Skeletal muscle satellite cell (primary cell): ENCODE measurements around the gene UBR7.

GRCh38 chr14:92549267-92549838 lies 35.8 kb downstream of the RIN3 start:
- CAGE, long polyA plus RNA, result no peak

GRCh38 chr14:92652898-92653041 lies 95.7 kb downstream of the LGMN start:
- CAGE, long polyA plus RNA, result no peak

DNA sequence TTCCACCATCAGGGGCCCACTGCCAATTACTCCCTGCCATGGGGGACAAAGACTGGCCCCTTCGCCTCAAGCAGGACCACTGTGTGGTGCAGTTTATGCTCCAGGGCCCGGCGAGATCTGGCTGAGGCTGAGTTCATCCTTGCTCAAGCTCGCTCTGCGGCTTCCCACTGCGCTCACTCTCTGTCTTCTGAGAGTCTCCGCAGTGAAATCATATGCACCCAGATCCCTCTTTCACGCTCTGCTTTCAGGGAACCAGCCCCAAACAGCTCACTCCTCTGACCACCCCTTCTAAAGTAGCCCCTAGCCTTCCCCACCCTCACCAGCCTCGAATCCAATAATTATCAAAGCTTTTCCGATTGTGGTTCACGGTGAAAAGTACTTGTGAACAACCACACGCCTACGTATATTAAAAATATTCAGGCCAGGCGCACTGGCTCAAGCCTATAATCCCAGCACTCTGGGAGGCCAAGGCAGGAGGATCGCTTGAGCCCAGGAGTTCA lies 95.1 kb downstream of the LGMN start:
- CAGE, long polyA plus RNA, result no peak

GRCh38 chr14:92877892-92878170 lies 45.1 kb upstream of the CHGA start:
- CAGE, long polyA plus RNA, result no peak

DNA sequence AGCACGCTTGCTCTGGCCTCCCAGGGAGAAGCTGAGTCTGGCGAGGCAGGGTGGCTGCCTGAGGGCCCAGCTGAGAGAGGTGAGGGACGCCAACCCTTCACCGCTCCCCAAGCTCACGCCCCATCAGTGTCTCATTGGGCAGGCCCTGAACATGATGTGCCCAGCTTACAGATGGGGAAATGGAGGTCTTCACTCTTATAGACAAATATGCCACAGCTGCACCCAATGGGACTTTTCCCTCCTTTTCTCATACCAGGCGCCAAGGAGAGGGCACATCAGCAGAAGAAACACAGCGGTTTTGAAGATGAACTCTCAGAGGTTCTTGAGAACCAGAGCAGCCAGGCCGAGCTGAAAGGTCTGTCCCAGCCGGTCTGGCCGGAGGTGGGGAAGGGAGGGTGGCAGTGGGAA lies 6.5 kb downstream of the CHGA start:
- CAGE, long polyA plus RNA, result no peak

DNA sequence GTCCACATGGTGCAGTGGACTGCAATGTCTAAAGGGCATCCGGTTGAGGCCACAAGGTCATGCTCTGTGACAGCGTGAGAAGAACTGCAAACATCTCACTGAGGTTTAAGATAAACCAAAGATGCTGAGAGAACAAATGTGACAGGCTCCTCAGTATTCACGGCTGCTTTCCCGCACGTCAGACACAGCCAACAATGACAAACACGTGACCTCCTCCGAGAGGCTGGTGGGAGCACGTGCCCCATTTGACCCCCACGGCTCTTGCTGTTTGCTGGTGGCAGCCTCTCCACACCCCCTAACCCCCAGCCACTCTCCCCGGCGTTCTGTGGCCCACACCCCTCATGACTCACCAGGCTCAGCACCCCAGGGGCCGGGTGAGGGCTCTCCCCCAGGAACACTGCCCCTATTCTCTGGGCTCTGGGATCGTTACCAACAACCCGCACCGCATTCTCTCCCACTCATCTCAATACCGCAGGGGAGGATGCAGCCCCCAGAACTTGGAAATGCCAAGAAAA lies 79.4 kb downstream of the ITPK1 start:
- CAGE, long polyA plus RNA, result no peak

- CAGE, long polyA plus RNA, result no peak
Measured at GRCh38 chr14:93036798-93037457, 78.8 kb downstream of the ITPK1 start.

DNA sequence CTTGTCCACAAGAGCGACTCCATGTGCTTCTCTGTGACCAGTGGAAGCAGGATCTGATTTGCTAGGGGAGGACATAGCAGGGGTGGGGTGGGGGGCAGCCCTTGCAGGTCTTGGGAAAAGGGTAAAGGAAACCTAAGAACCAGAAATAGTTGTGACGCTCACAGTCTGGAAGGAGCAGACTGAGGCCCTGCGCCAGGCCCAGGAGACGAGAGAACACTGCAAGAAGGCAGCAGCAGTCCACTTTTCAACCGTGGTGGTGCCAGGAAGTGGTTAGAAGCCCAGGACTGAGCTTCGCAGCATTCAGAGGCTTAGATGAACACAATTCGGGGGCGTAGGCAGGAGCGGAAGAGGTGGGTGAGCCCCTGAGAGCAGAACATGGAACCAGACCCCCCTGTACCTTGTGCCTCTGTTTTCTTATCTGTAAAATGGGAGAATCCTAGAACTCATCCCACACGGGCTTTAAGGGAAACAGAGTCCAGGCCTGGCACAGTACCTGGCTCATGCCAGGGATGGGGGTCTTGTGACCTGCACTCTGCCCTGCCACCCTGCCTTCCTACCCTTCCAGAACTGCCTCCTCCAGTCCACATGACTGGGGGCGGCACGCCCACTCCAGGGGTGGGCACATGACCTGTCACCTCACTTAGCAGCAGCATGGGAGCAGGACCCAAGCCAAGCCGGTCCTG lies 33.5 kb downstream of the ITPK1 start:
- CAGE, long polyA plus RNA, result no peak

GRCh38 chr14:93207166-93207884 lies at the start of gene UBR7:
Gene UBR7, plus strand, starts transcription at chr14:93207256.
- CAGE, long polyA plus RNA, result start-site peak on the plus strand at chr14:93207234-93207281, 144 and 56 reads in 2 replicates

- CAGE, long polyA plus RNA, result no peak
Measured at GRCh38 chr14:93218341-93218926, 11.4 kb downstream of the UBR7 start.

GRCh38 chr14:93239862-93240419 lies 32.9 kb downstream of the UBR7 start:
- CAGE, long polyA plus RNA, result no peak

- CAGE, long polyA plus RNA, result no peak
Measured at GRCh38 chr14:93241116-93241691, 34.1 kb downstream of the UBR7 start.

DNA sequence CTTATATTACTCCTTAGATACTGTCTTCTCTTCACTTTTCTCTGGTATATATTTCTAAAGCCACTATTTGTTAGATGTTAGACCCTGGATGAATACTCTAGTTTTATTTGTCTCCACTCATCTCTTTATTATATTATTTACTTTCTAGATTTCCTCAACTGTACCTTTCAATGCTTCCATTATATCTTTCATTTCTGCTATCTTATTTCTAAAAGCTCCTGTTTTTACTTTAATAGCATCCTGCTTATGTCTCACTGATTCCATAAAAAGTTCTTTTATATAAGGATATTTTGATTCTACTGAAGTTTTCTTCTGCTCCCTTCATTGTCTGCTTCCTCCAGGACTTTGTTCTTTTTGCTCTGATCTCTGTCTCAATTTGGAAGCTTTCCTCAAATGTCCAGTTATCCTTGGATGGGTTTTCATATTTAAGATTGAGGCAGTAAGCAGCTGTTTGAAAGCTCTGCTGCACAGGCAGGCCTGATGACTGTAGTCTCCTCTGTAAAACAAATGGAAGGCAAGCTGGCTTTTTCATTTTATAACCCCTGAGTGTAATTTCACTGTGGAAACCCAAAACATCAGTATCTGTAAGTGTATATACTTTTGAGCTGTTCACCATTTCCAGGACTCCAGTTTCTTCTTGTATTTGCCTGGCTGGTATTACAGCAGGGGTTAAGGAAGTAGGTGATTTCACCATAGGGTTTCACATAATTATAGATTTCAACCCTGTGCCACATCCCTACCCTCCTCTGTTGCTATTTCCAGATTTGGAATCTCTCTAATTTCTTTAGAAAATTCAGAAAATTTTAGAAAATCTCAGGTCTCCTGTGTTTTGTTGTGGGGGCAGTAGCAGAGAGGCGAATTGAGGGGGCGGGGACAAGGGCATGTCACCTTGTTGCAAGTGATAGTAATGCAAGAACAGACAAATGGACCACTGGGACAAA lies 44.4 kb downstream of the BTBD7 start:
- CAGE, long polyA plus RNA, result no peak

DNA sequence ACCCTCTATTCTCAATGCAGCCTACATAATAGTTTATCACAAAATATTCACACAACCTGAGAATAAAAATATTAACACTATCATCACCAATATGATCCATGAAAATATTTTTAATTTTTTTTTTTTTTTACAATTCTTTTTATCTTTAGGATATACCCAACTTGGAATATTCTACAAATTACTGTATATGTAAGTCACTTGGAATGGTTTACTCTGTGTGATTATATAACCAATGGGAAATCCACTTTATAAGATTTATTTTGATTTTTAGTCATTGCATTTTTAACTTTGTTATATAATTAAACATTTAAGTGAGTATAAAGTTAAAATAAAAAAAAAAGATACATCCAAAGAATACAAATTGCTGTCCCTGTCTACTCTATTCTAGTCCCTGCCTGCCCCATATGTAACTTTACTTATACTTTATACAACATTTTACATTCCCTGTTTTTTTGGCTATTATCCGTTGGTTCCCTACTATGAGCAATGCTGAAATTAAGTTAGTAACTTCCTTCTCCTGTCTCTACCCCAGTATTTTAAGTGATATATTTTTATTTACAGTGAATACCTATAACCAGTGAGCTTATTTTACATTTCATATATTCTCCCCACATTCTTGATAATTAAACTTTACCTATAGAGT lies 21.1 kb downstream of the BTBD7 start:
- CAGE, long polyA plus RNA, result no peak

- CAGE, long polyA plus RNA, result no peak
Measured at GRCh38 chr14:93955150-93955510, 21.2 kb downstream of the ASB2 start.

GRCh38 chr14:94031485-94031861 lies 5.3 kb downstream of the OTUB2 start:
- CAGE, long polyA plus RNA, result no peak

DNA sequence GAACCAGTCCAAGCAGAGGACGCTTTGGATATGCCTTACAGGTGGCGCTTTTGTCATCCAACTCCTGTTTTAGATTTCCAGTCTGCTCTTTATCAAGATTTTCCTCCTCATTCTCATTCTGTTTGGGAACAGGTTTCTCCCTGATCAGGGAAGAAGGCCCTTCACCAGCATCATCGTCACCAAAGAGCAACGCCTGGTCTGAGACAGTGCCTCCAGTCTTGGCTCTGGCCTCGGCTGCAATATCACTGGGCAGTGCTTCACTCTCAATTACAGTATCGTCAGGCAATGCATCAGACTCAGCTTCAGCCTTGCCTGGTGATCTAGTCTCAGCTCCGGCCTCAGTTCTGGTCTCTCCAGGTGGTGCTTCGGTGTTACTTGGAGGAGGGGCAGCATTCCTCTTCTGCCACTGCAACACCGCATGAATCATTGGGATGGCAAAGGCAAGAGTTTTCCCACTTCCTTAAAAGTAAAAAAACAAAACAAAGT lies 18.8 kb downstream of the DDX24 start:
- CAGE, long polyA plus RNA, result no peak

- CAGE, long polyA plus RNA, result no peak
Measured at GRCh38 chr14:94066084-94066860, 14.7 kb downstream of the DDX24 start.

DNA sequence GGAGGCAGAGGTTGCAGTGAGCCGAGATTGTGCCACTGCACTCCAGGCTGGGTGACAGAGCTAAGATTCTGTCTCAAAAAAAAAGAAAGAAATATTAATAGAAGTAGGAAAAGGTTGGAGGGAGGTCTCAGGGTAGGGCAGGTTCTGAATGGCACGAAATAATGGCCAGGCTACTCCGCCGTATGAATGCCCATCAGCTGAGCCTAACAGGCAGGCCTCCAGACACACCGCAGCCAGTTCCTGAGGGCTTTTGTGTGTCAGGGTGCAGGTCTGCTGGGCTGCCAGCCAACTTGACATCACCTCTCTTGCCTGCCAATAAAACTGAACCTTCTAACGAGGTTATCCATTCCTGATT lies 16.0 kb downstream of the IFI27L2 start:
- CAGE, long polyA plus RNA, result no peak

GRCh38 chr14:94114964-94115715 lies 14.3 kb downstream of the IFI27L2 start:
- CAGE, long polyA plus RNA, result no peak